Measurements from ENCODE around the gene BRPF3.

DNA sequence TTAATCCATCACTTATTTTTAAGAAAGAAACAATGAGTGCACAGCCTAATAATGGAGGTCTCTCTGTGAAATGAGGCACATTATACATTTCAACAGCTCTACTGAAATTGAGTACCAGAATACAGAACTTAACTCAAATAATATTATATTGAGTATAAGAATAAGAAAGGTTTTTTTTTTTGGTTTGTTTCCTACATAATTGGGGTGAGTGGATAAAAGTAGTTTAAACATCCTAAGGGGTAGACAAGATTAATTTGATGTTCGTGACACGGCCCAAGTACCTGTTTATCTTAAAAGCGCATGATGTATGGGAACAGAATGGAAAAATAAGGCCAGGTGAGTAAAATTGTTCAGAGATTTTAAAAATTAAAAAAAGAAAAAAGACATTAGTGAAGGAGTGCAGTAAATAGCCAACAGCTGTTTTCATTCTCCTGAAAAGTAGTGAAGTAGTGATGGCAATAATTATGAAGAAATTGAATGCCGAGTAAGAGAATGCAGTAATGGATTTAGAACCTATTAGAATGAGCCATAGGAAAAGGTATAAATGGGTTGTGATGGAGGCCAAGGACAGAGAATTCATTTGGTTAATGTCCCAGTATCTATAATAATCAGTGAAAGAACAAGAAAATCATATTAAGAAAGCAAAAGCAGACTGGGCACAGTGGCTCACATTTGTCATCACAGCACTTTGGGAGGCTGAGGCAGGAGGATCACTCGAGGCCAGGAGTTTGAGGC, 32.4 kb upstream of the MAPK13 start:
- PRO-cap, result no peak

DNA sequence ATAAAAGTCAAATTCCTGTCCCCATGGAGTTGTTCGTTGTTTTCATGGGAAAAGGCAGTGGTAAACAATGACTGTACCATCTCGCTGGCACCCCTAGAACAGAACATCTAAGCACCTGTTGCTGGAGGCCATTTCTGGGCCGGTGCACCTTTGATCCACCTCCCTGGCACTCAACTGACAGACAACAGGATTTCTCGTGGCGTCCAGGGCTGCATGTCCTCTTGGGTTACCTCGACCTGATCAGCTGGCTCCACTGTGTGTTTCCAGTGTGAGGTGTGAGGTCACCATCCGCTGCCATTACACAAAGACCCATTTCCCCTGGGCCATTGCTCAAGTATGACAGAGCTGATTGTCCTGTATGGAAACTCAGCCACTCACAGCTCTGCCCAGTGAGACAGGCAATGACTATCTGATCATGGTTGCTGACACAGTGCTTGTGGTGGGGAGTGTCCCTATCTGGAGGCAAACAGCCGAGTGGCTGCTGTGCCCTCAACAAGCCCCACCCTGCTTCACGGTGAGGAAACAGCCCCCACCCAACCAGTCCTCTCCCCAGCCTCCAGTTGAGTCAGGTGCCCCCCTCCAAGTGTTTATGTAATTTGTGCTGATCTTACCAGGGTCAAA, 11.9 kb upstream of the MAPK13 start:
- PRO-cap, result no peak

DNA sequence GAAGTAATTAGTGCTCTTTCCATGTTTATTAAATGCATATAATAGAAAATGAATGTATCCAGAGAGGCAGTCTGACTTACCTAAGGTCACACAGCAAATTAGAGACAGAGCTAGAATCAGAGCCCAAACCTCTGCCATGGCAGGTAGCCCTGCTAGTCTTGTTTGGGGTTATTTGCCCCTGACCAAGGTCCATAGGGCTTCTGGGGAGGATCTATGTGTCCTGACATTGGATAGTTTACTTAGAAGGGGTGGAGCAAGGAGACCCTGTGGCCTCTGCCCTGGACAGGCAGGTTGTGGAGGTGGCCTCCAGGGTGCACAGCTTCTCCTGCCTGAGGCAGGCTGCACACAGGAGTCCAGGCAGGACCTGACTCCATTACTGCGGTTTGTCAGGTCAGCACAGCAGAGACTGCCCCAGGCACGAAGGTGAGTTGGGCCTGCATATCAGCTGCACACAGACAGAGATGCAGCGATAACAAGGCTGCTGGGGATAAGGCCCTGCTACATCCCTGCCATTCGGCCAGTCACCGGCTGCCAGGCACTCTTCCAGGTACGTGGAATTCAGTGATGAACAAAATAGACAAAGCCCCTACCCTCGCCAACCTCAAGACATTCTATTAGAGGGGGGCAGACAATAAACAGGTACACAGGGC, 8.2 kb upstream of the MAPK13 start:
- PRO-cap, result no peak

DNA sequence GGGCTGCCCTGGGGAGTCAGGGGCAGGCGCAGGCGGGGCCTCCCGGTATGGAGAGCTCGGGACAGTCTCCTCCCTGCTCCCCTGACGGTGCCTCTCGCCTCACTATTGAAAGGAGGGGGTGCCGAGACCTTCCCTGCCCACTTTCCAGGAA, 994 bp downstream of the MAPK13 start:
- PRO-cap, result unidirectional peak, minus-strand start at position 96 of the sequence

GRCh38 chr6:36195790-36196853, at the start of gene BRPF3:
TSS of gene BRPF3 (plus strand) at chr6:36196744.
- PRO-cap, result bidirectional peak, plus-strand start at chr6:36196773, minus-strand start at chr6:36196646

DNA sequence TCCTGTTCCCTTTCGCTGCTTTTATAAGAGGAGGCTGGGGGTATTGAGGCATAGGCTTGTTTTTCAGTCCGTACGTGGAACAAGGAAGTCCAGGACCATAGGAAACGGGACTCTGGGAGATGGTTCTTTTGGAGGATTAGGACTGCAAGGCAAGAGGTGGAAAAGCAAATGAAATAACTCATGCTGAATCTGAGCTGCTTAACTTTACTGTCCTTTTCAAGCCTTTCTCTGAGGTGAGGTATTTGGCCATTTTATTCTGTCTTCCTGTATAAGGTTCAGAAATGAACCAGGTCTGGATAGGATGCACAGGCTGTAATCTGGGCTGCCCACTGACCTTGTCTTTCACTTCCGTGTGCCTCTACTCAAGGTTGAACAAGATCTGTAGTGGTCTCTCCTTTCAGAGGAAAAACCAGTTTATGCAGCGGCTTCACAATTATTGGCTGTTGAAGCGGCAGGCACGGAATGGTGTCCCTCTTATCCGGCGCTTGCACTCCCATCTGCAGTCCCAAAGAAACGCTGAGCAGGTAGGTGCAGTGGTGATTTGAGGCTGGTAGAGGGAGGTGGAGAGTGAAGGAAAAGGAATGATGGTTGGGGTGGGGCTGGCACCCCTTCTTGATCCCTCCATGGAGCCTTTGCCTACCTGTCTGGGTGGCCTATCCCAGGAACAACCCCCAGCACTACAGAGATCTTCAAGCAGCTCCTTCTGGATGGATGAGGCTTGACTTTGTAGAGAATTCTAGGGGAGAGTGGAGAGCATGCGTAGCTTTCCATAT, 7.9 kb downstream of the BRPF3 start:
- PRO-cap, result no peak

GRCh38 chr6:36210816-36211742, 14.5 kb downstream of the BRPF3 start:
- PRO-cap, result no peak

- PRO-cap, result no peak
Measured at GRCh38 chr6:36363467-36364012, 23.9 kb downstream of the ETV7 start.

GRCh38 chr6:36510084-36510582, 37.1 kb downstream of the STK38 start:
- PRO-cap, result no peak

DNA sequence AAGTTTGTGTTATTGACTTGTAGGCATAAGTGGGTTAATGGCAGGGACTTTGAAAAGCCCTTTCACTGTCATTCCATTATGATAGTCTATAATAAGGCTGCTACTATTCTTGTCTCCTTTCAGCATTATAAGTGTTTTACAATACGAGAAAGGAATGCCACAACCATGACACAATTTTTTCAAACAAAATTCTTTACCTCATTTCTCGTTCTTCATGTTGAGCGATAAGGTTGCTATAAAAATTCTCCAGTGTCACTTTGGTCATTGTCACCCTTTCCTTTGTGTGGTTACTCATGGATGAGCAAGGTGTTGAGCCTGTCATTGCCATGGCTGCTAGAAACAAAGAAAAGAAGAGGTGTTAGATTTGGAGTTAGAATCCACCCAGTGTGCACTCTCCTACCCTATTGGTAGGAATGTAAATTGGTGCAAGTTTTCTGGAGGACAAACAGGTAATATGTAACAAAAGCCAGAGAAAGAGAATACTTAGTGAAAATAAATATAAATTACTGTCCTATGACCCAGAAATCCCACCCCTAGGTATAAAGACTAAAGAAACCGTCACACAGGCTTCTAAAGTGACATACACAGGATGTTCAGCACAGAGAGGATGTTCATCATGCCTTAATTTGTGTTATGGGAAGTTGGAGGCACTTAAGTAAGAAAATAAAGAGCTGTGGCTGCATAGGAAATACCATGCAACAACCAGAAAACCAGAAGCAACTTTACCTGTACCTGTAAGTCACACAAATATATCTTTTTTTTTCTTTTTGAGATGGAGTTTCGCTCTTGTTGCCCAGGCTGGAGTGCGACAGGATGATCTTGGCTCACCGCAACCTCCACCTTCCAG, 7.2 kb downstream of the STK38 start:
- PRO-cap, result no peak

DNA sequence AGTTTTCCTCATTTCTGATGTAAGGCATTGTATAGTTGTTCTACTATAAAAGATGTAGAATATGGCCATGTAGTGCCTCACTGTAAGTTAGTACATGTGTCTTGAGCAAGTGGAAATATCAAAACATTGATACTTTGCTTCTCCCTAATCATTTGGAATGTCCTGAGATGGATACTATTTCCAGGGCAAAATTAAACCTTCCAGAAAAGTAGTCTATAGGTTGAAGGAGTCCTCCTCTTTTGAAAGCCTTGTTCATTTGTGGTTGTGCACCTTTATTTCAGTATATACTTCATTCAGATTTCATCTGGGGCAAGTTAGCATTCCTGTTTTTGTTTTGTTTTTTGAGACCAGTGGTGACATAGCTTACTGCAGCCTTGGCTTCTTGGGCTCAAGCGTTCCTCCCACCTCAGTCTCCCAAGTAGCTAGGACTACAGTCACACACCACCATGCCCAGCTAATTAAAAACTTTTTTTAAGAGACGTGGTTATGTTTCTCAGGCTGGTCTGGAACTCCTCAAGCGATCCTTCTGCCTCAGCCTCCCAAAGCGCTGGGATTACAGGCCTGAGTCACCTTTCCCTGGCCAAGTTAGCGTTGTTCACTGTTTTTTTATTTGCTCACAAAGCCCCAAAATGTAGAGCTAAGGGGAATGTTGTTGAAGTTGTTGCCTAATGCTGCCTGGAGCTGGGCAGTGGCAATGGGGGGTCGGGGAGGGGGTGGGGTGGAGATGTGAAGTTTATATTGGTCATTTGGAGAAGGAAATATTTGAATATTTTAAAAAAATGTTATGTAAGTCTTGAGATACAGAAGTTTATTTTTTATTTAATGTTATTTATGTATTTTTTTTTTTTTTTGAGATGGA, 11.8 kb downstream of the SRSF3 start:
- PRO-cap, result no peak

- PRO-cap, result no peak
Measured at GRCh38 chr6:36610189-36611154, 16.3 kb downstream of the SRSF3 start.

- PRO-cap, result no peak
Measured at GRCh38 chr6:36624837-36625510, 30.8 kb downstream of the SRSF3 start.

DNA sequence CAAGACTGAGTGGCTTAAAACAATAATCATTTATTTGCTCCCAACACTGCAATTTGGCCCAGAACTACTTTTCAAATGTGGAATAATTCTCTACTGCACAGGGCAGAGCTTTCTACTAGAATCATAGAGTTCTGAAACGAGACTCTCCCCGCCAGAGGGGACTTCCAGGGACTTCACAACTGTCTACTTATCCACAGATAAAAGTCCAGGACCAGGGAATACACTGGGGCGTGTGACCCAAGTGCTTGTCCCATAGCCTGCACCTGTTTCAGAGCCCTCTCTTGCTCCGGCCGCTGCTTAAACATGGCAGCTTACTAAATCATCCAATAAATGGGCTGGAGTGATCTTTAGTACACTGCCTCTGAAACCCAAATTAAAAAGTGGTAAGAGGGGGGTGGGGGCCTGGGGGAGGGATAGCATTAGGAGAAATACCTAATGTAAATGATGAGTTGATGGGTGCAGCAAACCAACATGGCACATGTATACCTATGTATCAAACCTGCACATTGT, 8.9 kb upstream of the RAB44 start:
- PRO-cap, result no peak

DNA sequence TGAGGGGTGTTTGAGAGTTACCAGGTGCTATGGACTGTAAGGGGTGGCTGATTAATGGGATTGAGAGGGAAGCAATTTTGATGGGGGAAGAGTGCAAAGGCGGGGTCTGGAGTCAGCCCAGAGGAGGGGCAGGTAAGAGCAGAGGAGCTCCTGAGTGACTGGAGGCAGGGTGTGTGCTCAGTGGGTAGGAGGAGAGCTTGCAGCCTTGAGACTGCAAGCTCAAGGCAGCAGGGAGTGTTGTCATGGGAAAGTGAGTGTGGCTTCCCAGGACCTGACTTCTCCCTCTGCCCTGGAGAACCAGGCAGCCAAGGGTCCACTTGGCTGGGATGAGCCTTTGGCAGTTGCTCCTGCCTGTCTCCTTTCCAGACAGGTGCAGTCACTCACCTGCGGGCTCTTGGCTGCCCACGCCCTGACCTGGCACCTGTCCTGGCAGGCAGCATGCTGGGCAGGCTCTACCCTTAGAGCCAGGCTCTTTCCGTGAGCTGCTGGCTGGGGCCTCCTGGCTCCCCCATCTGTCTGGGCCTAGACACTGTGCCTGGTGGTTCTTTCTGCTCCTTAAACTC, 54.3 kb downstream of the RAB44 start:
- PRO-cap, result no peak

- PRO-cap, result no peak
Measured at GRCh38 chr6:36852774-36853171, 13.5 kb upstream of the CPNE5 start.

GRCh38 chr6:36987052-36987493, 1.1 kb upstream of the MTCH1 start:
- PRO-cap, result no peak

DNA sequence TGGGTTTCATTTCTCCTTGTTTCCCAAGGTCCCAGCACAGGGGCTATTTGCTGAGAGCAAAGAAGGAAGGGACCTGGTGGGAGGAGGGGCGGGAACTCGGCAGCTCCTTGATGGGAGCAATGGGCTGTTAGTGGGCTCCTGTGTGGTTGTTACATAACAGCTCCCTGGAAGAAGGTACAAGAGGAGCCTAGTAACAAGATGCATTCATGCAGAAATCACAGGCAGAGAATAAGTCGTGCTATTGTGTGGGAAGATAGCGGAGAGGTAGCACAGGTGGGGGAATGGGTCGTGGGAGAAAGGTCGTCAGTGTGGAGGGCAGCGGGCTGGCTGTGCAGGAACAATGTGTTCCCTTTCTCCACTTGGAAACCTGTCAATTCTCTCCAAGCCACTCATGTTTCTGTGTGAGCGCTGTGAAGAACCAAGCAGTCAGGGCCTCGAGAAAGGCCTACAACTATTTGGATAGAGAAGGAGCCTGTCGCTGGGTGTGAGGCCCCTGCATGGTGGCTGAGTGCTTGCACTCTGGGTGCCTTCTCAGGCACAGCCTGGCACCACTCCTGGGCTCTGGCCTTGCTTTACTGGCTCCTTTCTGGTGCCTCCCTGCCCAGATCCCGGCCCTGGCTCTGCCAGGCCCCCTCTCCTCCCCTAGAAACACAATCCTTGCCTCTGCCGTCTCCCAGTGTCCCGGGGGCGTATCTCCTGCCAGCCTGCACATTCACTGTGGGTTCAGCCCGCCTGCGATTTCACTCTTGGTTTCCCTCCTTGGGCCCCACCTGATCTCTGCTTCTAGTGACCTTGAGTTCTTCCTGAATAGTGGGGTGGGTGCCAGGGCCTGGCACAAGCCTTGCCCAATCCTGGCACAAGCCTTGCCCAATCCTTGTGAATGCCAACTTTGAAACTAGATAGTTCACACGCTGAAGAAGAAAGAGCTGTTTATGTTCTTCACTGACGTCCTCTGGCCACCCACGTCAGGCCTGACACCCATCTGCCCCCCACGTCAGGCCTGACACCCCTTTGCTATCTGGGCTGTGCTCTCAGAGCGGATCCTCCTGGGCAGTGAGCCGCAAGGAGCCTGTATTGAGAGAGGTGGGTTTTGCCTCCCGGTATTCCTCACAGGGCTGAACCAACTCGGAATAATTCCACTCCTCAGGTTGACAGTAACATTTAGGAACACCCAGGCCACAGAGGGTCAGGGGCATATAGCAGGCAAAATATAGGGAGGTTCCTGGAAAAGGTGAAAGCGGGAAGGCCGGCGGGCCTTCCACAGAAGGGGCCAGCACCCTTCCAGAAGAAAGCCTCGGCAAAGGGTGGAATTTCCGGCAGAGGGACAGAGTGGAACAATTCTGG, 7.2 kb upstream of the FGD2 start:
- PRO-cap, result no peak

GRCh38 chr6:37051058-37051815, 45.8 kb downstream of the FGD2 start:
- PRO-cap, result no peak

DNA sequence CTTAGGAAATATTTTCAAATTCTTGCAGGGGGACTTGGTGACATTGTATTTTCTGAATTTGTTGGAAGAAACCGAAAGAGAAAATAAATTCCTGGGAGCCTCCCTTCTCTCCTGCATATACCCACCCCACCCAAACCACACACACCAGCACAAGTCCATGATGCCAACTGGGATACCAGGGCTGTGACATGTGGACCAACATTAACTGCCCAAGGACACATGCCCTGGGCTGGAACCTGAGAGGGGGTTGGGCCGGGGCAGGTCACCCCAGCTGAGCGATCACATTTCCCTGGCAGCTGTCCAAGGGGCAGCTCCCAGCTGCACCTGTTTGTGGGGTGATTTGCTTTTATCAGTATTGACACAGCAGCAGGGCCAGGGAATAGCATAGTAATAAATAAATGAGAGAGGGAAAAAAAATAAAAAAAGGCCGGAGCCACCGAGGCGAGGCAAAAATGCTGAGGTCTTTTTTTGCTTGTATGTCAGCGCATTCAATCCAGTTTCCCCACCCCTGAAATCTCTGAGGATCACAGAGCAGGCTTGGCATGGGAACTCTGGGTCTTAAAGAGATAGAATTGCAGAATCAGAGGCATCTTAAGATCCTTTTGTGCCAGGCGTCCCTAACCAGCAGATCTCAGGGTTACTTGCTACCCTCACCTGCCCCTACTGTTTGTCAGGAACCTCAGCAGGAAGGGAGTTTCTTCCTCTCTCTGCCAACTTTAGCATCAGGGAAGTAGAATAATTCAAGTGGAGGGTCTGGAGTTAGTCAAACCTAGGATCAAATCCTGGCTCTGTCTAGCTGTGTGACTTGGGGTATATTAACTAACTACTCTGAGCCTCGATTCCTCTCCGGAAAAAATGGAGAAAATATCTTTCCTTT, 66.5 kb upstream of the PIM1 start:
- PRO-cap, result no peak

Measured in Metastatic Lung Carcinoma in the Adrenal Gland (tissue), 1 donor.